Stomach (tissue), 7 donors: Measurements from ENCODE around the gene OR8B2.

DNA sequence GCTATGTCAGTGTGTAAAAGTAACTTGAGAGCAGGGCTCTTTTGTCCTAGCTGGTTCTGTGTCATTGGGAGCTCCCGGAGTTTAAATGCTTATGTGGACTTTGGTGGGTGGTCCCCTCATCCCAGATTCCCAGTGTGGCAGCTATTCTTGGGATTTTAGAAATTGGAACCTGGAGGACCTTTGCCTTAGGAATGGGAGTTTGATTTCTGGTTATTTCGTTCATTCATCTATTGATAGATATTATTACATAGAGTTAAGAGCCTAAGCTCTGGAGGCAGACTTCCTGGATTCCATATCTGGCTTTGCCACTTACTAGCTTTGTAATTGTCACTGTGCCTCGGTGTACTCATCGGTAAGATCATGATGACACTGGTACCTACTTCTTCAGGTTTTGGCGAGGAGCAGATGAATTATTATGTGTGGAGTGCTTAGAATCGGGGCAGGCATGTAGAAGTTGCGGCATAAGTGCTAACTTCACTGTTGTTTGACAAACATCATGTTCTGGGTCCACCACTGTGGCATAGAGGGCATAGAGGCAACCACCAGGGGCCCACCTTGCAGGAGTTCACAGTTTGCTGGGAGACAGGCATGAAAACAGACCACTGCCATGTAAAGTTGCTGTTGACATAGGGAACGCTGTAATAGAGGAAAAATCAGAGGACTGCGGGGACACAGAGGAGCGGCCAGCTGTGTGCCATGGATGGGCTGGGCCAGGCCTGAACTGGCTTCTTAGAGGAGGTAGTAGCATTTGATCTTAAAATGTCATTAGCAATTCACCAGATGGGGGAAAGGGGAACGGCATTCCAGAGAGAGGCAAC, 68.6 kb downstream of the UBASH3B start:
- PRO-cap: no peak
- RAMPAGE, long total RNA, 5 experiments: no peak in any of the 5 experiments
- RRBS: no CpG with 5 or more reads among the region's 11 CpGs

GRCh38 chr11:122776260-122777054, 61.8 kb upstream of the CRTAM start:
- PRO-cap: no peak
- RAMPAGE, long total RNA, 5 experiments: no peak in any of the 5 experiments
- RRBS: no CpG with 5 or more reads among the region's 7 CpGs

- PRO-cap: no peak
- RAMPAGE, long total RNA, 5 experiments: no peak in any of the 5 experiments
- RRBS: no CpG with 5 or more reads among the region's 5 CpGs
These were observed 53.6 kb upstream of the CRTAM start for GRCh38 chr11:122784652-122785054.

- PRO-cap: no peak
- RAMPAGE, long total RNA, 5 experiments: no peak in any of the 5 experiments
- RRBS: no CpG with 5 or more reads among the region's 2 CpGs
These were observed 29.7 kb upstream of the CRTAM start for GRCh38 chr11:122808590-122808979.

GRCh38 chr11:123466000-123466397, 35.9 kb downstream of the GRAMD1B start:
- PRO-cap: no peak
- RAMPAGE, long total RNA, 5 experiments: no peak in any of the 5 experiments
- RRBS: no CpG with 5 or more reads among the region's 6 CpGs

GRCh38 chr11:123472271-123473004, 42.4 kb downstream of the GRAMD1B start:
- PRO-cap: no peak
- RAMPAGE, long total RNA, 5 experiments: no peak in any of the 5 experiments
- RRBS: no CpG with 5 or more reads among the region's 8 CpGs

GRCh38 chr11:123518543-123519803, 88.9 kb downstream of the GRAMD1B start:
- PRO-cap: no peak
- RAMPAGE, long total RNA, 5 experiments: no peak in any of the 5 experiments
- RRBS: no CpG with 5 or more reads among the region's 19 CpGs

DNA sequence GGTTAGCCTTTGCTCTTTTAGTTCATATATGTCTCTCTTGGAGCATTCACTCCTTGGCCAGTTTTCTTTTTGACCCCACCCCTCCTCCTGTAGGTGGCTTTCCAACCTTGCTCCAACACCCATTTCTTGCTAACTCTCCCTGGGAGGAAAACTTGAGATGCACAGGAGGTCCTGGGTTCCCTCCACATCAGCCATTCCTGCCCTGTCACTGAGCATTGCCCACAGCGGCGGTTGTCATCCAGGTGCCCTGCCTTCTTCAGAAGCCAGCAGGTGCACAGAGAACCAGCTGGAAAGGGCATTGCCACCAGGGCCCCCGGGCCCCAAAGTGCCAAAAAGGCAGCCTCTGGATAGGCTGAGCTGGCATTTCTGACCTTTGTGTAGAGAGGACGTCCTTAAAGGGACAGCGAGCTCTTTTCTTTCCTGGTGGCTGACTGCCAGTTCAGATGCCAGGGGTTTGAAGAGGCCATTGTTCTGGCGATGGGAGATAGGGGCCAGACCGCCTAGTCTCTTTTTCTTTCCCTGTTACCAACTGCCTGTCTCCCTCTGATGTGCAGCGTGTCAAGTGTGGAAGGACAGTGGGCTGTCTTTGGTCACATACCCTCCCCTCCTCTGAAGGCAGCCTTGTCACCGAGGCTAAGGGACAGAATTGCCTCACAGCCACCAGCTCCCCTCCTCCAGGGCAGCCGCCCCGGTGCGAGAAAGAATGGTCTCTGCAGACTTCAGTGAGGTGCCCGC, 109.8 kb downstream of the SCN3B start:
- PRO-cap: no peak
- RAMPAGE, long total RNA, 5 experiments: no peak in any of the 5 experiments
- RRBS: no CpG with 5 or more reads among the region's 13 CpGs

DNA sequence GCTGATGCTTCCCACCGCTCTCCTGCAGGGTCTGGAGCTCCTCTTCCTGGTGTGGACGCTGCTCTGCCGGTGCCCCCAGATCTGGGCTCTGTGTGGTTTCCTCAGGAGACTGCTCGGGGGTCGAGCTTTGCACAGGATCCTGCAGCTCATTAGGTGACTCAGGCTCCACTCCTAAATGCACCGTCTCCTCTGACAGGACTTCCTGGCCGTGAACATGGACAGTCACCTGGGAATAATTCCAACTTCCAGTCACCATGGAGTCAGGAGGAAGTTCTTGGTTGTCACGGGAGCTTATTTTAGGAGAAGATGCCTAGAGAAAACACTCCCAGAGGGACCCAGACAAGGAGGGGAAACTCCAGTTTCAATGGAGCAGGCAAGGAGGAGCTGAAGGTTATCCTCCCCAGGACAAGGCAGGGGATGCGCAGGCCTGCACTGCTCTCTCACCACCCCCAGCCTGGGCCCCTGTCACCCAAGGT, 11.8 kb downstream of the ZNF202 start:
- PRO-cap: no peak
- RAMPAGE, long total RNA, 5 experiments: start-site peak on the minus strand in 1 of 5 experiments, centred at position 250 of the sequence, 12 reads per replicate
- RRBS: no CpG with 5 or more reads among the region's 9 CpGs

DNA sequence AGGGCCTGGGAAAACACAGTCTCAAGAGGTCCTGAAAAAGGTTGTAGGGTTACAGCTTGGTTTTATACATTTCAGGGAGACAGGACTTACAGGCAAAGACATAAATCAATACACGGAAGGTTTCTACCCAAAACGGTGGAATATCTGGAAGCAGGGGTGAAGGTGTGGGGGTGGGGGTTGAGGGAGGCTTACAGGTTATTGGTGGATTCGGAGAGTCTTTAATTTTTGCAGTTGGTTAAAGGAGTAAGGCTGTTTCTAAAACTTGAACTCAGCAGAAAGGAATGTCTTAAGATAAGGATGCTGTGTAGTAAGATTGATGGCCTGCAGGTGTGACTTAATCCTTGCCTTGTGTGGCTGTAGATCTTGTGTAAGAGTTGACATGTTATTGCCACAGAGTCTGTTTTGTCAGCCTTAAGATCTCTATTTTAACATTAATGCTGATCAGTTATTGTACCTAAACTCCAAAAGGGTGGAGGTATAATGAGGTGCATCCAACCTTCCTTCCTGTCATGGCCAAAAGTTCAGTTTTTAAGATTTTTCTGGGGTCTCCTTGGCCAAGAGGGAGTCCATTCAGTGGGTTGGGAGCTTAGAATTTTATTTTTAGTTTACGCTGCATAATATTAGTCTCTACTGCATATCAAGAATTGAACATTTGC, 16.5 kb upstream of the OR6M1 start:
- PRO-cap: no peak
- RAMPAGE, long total RNA, 5 experiments: no peak in any of the 5 experiments
- RRBS: no CpG with 5 or more reads among the region's 4 CpGs

GRCh38 chr11:124075615-124076836, 34.9 kb upstream of the OR10G7 start:
- PRO-cap: unidirectional peak, plus-strand start at chr11:124076306; unidirectional peak, minus-strand start at chr11:124076466
- RAMPAGE, long total RNA, 5 experiments: no peak in any of the 5 experiments
- RRBS: 3% methylated on average over 7 of the region's 42 CpGs

GRCh38 chr11:124115983-124116296, 690 bp downstream of the VWA5A start:
- PRO-cap: no peak
- RAMPAGE, long total RNA, 5 experiments: no peak in any of the 5 experiments
- RRBS: 4% methylated on average over 2 of the region's 5 CpGs

- PRO-cap: no peak
- RAMPAGE, long total RNA, 5 experiments: no peak in any of the 5 experiments
- RRBS: no CpG with 5 or more reads among the region's 3 CpGs
These were observed at the start of gene OR8B2 for GRCh38 chr11:124384237-124384678. TSS of gene OR8B2 (minus strand) at chr11:124384499.

- PRO-cap: unidirectional peak, plus-strand start at chr11:124657716
- RAMPAGE, long total RNA, 5 experiments: no peak in any of the 5 experiments
- RRBS: no CpG with 5 or more reads among the region's 2 CpGs
These were observed 16.0 kb downstream of the SIAE start for GRCh38 chr11:124657605-124657944.

DNA sequence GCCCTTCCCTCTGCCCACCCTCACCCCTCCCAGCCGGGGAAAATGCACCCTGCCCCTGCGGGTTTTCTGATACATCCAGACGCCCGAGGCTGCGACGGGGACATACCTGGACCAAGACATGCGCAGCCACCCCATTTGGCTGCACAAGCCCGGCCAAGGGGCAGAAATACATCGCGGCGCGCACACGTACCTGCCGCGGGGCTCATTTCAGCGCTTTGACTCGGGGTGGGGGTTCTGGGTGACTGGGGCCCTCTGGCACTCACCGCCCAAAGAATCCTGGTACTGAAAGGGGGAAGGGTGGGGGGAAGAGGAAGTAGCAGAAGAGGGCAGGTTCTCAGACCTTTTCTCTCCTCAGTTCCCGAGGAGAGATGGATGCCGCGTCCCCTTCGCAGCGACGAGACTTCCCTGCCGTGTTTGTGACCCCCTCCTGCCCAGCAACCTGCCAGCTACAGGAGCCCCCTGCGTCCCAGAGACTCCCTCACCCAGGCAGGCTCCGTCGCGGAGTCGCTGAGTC, 5.9 kb downstream of the VSIG2 start:
- PRO-cap: bidirectional peak, plus-strand start at position 354 of the sequence, minus-strand start at position 265 of the sequence
- RAMPAGE, long total RNA, 5 experiments: no peak in any of the 5 experiments
- RRBS: 7% methylated on average over 4 of the region's 30 CpGs

DNA sequence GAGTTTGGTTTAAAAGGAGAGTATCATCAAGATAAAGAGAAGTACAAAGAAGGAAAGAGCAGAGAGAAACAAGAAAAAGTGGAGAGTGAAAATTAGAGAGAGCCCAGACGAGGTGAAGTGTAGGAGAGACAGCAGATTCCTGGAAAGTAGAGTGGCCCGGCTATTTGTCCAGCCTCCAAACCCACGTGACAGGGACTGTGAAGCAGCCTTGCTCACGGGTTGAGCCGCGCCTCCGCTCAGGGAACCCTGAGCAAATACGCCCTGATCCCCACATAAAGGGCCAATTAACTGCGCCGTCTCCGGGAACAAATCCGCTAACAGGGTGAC, 2.2 kb upstream of the ROBO3 start:
- PRO-cap: no peak
- RAMPAGE, long total RNA, 5 experiments: no peak in any of the 5 experiments
- RRBS: 6% methylated on average over 2 of the region's 12 CpGs

DNA sequence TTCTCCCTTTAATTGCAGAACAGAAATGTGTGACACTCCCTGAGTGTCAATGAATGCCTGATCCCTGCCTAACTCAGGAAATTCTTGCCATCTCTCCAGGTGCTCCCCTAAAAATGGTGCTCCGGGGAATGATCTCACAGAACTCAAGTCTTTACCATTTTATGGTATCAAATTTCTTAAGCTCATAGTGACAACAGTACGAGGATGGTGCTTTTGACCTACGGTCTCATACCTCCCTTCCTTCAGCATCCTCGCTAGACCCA, 13.7 kb downstream of the ROBO4 start:
- PRO-cap: no peak
- RAMPAGE, long total RNA, 5 experiments: no peak in any of the 5 experiments
- RRBS: no CpG with 5 or more reads among the region's 4 CpGs

GRCh38 chr11:124920846-124921597, 14.8 kb downstream of the HEPACAM start:
- PRO-cap: no peak
- RAMPAGE, long total RNA, 5 experiments: no peak in any of the 5 experiments
- RRBS: 22% methylated on average over 40 of the region's 82 CpGs

DNA sequence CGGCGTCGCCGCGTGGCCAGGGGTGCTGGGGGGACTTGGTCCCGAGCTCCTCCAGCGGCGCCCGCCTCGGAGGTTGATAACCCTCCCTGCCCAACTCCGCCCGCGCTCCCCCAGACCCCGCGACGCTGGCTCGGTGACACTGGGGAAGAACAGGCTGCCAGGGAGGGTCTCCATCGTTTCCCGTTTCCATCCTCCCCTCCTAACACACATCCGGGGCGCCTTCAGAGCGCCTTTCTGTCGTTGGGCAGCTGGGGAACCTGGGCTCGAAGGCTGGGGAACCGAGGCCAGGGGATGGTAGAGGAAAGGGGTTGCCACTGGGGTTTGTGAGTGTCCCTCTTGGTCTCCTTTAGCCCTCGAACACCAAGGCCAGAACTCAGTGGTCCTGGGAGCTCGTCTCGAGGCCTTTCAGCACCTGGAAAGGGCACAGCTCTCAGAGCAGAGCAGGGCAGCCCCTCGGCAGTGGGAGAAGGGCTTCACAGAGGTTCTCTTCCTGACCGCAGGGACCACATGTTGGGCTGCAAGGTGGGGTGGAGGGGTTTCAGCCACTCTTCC, 493 bp downstream of the SLC37A2 start:
- PRO-cap: no peak
- RAMPAGE, long total RNA, 5 experiments: no peak in any of the 5 experiments
- RRBS: 5% methylated on average over 1 of the region's 30 CpGs

- PRO-cap: bidirectional peak, plus-strand start at chr11:125263706, minus-strand start at chr11:125263374
- RAMPAGE, long total RNA, 5 experiments: no peak in any of the 5 experiments
- RRBS: 20% methylated on average over 10 of the region's 40 CpGs
These were observed 98.7 kb downstream of the PKNOX2 start for GRCh38 chr11:125262877-125263926.